ENCODE data around the genes ZNF718, TMEM271, ATP5ME and SLC49A3.

DNA sequence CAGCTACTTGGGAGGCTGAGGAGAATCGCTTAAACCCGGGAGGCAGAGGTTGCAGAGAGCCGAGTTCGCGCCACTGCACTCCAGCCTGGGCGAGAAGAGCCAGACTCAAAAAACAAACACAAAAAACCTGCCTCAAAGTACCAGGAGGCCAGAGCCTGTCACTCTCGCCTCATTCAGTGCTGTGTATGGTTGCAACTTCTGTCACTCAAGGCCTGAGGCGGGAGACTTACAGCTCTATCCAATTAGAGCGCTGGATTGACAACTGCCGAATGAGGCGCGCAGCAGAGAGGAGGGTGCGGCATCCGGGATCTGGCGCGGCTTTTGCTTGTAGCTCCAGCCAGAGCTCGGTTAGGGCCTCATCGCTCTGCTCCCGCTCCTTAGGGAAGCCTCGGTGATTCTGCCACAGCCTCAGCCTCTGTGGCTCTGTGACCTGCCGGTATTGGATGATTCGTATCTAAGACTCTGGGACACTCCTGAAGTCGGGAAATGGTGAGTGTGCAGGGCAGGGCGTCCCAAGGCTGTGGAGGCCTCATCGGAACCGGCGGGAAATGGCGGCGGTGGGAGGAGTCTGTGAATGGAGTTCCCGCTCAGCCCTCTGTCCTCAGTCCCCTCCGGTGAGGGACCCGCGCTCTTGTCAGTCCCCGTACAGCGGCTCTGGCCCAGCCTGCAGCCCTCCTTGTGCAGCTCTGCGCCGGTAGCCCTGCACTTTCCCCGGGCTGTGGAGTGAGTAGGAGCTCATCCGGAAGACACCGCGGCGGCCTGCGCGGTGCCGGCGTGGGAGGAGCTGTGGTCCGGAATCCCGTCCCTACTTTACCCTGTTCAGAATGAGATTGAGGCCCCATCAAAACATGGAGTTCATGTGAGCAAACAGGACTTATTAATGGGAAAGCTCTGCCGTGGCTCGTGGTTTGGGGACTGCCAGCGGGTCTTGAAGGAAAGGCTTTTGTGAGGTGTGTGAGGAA, at the start of gene ZNF718:
Gene ZNF718, plus strand, starts transcription at position 317 of the 962 bp plus-strand sequence.
- RAMPAGE, long total RNA, result start-site peak on the plus strand centred at position 319 of the sequence, 43 bp wide, 83 and 32 reads in 2 replicates
- RRBS, result 1% methylated on average over 10 of the region's 51 CpGs

DNA sequence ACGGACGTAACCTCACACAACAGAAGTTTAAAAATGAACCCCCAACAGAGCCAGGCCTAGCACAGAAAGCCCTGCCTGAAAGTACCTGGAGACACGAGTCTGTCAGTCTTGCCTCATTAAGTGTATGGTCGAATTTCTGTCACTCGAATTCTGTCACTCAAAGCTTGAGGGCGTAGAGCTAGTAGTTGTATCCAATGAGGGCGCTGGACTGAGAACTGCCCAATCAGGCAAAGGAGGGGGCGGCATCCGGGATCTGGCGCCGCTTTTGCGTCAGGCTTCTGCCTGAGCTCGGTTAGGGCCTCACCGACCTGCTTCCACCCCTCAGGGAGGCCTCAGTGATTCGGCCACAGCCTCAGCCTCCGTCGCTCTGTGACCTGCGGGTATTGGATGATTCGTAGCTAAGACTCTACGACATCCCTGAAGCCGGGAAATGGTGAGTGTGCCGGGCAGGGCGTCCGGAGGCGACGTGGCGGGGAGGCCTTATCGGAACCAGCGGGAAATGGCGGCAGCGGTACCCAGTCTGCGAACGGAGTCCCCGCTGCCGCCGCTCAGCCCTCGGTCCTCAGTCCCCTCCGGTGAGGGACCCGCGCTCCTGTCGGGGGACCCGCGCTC, 88.2 kb downstream of the ZNF718 start:
- RAMPAGE, long total RNA, result no peak
- RRBS, result no CpG with 5 or more reads among the region's 43 CpGs

GRCh38 chr4:508144-508381, 9.1 kb downstream of the PIGG start:
- RAMPAGE, long total RNA, result no peak
- RRBS, result no CpG with 5 or more reads among the region's 5 CpGs

GRCh38 chr4:575770-576885, at the start of gene TMEM271:
TSS of gene TMEM271 (minus strand) at chr4:576295.
- RAMPAGE, long total RNA, result no peak
- RRBS, result 2% methylated on average over 42 of the region's 146 CpGs

- RAMPAGE, long total RNA, result no peak
- RRBS, result no CpG with 5 or more reads among the region's 8 CpGs
These were observed 3.1 kb downstream of the ATP5ME start for GRCh38 chr4:670912-671413.

- RAMPAGE, long total RNA, result start-site peak on the minus strand at chr4:674254-674344, 2,633 and 3,937 reads in 2 replicates
- RRBS, result 4% methylated on average over 6 of the region's 46 CpGs
These were observed at the start of gene ATP5ME for GRCh38 chr4:674024-674436. TSS of gene ATP5ME (minus strand) at chr4:674276.

- RAMPAGE, long total RNA, result no peak
- RRBS, result 86% methylated on average over 1 of the region's 19 CpGs
These were observed 3.5 kb downstream of the MYL5 start for GRCh38 chr4:677849-678321.

DNA sequence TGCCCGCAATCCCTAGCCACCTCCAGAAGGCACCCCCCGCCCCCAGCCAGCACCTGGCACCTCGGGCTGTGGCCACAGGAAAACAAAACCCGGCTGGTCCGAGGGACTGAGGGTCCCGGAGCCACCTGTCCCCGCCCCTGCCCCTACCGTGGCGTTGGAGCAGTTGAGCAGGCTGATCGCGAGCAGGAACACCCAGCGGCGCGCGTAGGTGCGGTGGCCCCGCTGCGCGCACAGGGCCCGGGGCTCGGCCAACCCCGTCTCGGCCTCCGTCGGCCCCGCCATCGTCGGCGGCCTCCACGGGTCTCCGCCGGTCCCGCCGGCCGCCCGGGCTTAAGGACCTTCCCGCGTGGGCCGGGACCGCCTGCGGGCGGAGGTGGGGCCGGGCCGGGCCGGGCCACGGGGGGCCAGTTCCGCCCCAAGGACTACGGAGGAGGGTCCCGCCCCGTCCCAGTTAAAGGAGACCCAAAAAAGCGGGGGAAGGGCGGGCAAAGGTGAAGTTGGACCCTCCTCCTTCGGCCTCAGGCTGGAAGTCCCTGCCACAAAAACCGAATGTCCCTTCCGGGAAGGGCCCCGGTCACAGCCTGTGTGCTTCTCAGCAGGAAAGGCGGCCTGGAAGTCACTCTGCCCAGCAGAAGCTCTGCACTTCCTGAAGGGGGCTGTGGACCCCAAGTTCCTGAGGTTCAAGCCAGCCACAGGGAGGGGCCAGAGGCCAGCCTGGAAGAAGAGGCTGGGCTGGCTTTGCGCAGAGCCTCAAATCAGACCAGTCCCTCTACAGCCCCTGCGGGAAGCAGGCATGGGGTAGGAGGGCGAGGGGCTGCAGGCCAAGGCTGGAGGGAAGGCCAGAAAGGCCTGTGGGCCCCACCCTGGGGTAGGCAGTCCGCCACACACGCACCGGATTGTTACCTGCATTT, at the start of gene SLC49A3:
Gene SLC49A3, minus strand, starts transcription at position 306 of the 911 bp plus-strand sequence.
- RAMPAGE, long total RNA, result no peak
- RRBS, result 2% methylated on average over 13 of the region's 63 CpGs

DNA sequence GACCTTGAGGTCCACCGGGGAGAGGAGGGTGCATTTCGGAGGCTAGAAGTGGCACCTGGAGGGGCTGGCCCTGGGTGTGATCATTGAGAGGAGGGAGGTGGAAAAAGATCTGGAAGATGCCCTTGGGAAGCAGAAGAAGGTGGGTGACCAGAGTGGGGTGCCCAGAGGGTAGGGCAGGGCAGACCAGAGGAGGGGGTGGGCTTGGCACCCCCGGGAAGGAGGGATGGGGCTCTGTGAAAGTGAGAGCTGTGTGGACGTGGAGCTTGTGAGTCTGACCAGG, 17.6 kb downstream of the PCGF3 start:
- RAMPAGE, long total RNA, result no peak
- RRBS, result no CpG with 5 or more reads among the region's 4 CpGs

DNA sequence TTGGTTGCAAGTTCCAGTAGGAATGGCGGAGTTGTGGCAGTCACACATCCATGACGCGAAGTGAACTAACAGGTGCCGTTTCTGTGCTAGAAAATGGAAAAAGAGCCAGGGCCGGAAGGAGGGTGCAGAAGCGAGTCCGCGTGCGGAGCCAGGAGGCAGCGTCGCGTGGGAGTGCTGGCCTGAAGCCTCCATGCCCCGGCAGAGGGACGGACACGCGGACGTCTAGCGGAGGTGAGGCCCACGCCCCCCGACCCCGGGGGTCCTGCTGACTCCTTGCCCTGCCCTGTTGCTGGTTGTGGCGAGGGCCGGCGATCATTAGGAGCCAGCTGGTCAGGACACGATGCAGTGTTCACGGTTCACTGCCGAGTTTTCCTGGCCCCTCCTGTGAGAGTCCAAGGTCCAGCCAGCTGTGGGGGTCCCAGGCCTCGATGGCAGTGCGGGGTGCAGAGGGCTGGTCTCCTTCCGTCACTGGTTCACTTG, 25.3 kb downstream of the PCGF3 start:
- RAMPAGE, long total RNA, result no peak
- RRBS, result 97% methylated on average over 9 of the region's 30 CpGs

DNA sequence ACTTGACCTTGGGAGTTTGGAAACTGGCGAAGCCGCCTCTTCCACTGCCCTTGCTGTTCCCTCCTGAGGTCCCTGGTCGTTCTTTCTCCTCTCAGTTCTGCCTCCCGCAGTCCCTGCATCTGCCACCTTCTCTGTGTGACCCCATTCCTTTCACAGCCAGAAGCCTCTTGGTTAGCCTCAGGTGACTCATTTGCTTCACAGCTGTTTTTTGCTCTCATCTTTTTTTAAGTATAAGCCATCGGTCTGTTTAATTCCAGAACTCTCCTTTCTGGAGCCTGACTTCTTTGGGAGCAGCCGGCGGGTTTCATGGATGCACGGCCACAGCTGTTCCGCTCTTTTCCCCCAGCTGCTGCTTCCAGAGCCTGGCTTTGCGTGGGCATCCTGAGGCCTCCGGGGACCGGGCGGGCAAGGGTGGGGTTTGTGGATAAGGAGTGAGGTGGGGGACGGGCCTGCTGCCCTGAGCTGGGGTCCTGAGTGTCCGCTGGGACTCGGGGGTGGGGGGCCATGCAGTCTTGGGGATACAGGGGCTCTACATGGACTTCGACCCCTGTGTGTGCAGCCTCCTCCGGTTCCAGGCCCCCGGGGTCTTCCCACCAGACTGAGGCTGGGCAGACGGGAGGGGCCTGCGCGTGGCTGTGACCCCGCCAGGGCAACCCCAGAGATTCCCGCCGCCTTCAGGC, 46.7 kb downstream of the PCGF3 start:
- RAMPAGE, long total RNA, result no peak
- RRBS, result no CpG with 5 or more reads among the region's 25 CpGs

- RAMPAGE, long total RNA, result no peak
- RRBS, result no CpG with 5 or more reads among the region's 9 CpGs
These were observed 27.0 kb downstream of the CPLX1 start for GRCh38 chr4:798869-799378.

GRCh38 chr4:804609-805578, 21.0 kb downstream of the CPLX1 start:
- RAMPAGE, long total RNA, result no peak
- RRBS, result 74% methylated on average over 4 of the region's 56 CpGs

GRCh38 chr4:924861-925487, 7.1 kb downstream of the GAK start:
- RAMPAGE, long total RNA, result no peak
- RRBS, result 59% methylated on average over 1 of the region's 10 CpGs

DNA sequence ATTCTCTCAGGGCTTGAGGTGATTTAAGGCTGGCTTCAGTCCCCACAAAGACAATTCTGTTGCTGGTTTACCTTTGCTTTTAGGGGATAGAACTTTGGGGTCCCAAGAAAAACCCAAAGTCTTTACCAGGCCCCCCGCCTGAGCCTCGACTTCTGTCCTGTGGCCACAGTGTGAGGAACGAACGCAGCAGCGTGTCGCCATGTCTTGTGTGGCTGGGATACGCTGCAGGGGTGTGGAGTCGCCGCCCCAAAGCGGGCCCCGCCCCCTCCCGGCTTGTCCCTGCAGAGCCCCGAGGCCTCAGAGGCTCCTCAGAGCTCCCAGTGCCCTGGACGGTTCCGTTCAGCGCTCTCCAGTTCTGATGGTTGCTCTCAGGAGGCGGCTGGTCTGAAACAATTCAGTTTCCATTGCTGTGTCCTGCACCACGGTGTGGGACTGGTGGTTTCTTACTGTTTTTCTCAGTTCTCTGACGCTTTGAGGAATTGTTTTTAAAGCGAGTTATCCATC, 1.7 kb upstream of the IDUA start:
- RAMPAGE, long total RNA, result no peak
- RRBS, result no CpG with 5 or more reads among the region's 20 CpGs

DNA sequence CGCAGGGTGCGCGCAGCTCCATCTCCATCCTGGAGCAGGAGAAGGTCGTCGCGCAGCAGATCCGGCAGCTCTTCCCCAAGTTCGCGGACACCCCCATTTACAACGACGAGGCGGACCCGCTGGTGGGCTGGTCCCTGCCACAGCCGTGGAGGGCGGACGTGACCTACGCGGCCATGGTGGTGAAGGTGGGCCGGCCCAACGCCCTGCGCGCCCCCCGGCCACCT, 8.7 kb upstream of the SLC26A1 start:
- RAMPAGE, long total RNA, result no peak
- RRBS, result 0% methylated on average over 5 of the region's 23 CpGs

GRCh38 chr4:1002815-1003938, 8.2 kb upstream of the FGFRL1 start:
- RAMPAGE, long total RNA, result no peak
- RRBS, result 3% methylated on average over 45 of the region's 116 CpGs

- RAMPAGE, long total RNA, result no peak
- RRBS, result no CpG with 5 or more reads among the region's 15 CpGs
These were observed 28.0 kb upstream of the SPON2 start for GRCh38 chr4:1200387-1200857.

DNA sequence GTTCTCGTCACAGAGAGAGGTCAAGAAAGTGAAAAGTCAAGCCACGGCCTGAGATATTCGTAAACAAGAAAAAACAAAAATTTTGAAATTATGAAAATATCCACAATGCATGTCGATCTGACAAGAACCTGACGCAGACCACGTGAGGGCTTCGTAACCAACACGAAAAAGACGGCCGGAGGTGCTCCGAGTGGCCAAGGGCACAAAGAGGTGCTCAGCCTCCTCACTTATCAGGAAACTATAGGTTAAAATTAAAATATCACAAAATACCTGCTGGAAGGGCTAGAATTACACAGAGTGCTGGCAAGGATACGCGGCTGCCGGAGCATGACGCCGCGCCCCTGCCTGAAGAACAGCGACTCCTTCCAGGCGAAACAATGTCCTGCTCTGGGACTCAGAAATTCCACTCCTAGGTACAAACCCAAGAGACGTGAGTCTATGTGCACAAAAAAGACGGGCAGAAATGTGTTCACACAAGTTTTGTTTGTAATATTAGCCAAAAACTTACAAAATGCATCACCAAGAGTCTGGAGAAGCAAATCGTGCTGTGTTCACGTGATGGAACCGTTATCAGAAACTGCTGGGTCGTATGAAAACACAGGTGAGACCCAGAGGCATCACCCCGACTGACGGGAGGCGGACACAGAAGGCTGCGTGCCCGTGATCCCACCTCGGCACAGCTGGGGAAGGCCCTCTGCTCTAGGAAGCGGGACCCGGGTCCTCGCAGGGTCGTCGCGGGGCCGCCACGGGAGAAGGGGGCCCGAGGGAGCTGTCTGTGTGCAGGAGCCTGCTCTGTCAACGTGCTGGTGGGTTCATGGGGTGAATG, 27.7 kb downstream of the CTBP1 start:
- RAMPAGE, long total RNA, result no peak
- RRBS, result no CpG with 5 or more reads among the region's 41 CpGs

DNA sequence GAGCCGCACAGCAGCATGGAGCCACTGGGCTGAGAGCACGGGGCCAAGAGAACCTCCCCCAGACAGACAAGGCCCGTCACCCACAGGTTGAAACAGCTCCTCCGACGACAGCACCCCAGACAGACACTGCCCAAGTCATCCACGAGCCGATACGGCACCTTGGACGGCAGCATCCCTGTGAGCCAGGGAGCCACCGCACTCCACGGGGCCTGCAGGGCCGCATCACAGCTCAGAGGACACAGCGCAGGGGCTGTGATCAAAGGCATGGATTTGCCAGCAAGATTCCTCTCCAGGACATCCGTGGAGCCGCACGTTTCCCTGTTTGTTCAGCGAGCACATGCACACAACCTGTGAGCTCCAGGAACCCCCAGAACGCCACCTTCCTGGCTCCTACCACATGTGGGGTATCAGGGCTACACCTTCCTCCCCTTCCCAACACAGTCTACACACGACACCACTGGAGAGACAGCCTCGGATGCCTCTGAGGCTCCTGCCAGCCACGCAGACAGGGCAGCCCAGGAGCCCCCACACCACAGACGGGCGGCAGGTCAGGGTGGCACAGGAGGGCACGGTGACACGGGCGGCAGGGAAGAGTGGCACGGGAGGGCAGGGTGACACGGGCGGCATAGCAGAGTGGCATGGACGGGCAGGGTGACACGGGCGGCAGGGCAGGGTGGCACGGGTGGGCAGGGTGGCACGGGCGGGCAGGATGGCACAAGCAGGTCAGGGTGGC, 3.8 kb downstream of the CTBP1 start:
- RAMPAGE, long total RNA, result no peak
- RRBS, result no CpG with 5 or more reads among the region's 35 CpGs